Stomach (tissue), 7 donors: Measurements from ENCODE around the genes RBL2, AKTIP and RPGRIP1L.

DNA sequence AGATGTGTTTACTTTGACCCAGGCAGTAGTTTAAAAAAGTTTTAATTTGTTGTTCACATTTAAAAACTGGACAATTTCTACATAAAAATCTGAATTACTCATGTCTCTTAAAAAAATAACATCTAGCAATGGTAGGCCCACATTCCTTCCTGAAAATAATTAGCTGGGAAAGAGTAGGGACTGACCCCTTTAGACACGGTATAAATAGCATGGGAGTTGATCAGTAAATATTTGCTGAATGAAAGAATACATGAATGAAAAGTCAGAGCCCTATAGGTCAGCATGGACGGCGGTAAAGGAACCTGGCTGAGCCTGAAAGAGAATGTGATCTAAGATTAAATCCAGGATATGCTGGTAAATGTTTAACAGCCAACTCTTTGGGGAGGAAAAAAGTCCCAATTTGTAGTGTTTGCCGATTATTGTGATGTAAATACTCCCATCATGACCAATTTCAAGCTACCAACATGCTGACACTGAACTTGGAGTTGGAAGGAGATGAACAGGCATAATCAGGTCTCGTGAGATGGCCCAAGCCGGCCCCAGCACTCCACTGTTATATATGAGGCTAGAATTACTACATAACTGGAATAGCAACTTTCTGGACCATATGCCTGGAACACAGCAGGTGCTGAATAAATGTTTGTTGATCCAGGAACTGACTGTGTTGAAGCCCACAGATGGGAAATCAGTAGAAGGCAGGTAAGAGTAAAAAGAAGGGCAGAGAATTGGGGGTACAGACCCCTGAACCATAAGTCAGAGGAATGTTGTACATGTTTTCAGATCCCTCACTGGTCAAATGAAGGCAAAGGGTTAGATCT lies 18.1 kb upstream of the TOX3 start:
- PRO-cap: unidirectional peak, plus-strand start at position 476 of the sequence; unidirectional peak, plus-strand start at position 635 of the sequence
- RAMPAGE, long total RNA, 5 experiments: no peak in any of the 5 experiments
- RRBS: no CpG with 5 or more reads among the region's 6 CpGs

DNA sequence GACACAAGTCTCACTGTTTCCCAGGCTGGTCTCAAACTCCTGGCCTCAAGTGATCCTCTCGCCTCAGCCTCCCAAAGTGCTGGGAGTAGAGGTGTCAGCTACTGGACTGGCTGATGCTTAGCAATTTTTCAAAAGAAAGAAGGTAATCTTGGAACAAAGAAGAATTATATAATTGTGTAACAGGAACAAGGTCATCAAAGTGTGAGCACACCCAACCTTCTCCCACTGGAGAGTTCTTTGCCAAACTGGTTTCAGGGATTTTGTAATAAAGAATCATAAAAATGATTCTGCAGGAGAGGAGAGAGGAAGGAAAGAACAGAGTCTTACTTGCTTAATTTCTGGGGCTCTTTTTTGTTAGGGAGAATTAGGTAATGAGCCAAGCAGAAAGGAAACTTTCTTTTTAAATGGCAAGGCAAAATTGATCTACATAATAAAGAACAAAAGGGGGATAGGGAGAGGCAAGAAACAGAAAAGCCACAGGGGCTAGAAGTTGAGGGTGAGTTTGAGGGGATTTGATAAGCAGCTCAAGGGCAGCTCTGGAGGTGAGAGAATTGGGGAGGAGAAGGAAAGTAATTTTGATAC lies 21.3 kb downstream of the CHD9NB start:
- PRO-cap: no peak
- RAMPAGE, long total RNA, 5 experiments: no peak in any of the 5 experiments
- RRBS: no CpG with 5 or more reads among the region's 1 CpG

GRCh38 chr16:53042078-53043167 lies 10.3 kb downstream of the CHD9NB start:
- PRO-cap: no peak
- RAMPAGE, long total RNA, 5 experiments: no peak in any of the 5 experiments
- RRBS: no CpG with 5 or more reads among the region's 15 CpGs

DNA sequence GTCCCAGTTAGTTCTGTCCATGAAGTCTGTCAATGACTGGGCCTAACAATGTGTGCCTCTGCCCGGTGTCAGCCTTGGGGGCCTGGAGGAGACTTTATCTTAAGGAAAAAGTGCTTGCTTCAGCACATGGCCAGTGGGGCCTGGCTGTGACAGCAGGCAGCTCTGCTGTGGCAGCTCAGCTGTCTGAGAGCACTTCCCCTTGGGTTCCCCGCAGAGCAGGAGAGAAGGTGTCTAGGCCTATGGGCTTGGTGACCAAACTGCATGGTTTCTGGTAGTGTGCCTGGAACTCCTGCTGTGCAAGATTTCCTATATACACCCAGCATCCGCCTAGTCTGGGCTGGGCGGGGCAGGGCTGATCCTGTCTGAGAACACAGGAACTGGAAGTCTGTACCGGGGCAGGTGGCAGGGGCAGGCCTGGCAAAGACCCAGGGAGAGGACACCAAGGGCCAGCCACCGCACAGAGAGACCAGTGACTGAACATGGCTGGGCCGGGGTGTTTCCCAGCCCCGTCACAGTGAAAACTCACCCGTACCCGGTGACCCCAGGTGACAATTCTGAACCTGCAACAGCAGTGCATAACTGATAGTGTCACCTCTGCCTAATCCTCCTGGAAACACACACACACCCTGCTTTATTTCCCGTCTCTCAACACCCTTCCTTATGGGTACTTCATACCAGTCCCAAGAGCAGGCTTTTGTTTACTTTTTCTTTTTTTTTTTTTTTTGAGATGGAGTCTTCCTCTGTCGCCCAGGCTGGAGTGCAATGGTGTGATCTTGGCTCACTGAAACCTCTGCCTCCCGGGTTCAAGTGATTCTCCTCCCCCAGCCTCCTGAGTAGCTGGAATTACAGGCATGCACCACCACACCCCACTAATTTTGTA lies 39.4 kb downstream of the CHD9 start:
- PRO-cap: bidirectional peak, plus-strand start at position 420 of the sequence, minus-strand start at position 263 of the sequence
- RAMPAGE, long total RNA, 5 experiments: no peak in any of the 5 experiments
- RRBS: 11% methylated on average over 2 of the region's 13 CpGs

DNA sequence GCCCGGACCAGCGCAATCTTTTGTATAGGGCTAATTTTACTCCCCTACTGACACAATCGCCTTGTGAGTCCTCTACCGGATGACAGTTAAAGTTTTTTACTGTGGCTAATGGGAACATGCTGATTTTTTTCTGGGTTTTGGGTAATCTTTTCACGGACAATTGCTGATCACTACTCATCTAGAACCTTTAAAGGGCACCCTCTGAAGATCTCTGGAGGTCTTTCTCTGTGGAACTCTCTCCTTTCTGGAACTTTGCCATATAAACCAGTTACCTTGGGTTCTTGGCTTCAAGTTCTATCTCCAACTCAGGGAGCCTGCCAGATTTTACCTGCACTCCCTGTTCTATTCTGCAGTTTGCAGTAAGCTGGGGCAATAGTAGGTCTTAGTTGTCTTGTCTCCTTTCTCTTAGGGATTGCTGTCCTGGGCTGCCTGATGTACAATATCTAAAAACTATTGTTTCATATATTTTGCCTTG lies 120.2 kb downstream of the CHD9 start:
- PRO-cap: no peak
- RAMPAGE, long total RNA, 5 experiments: start-site peak on the plus strand in 1 of 5 experiments, centred at positions 113 to 279 of the sequence, 6 to 13 reads per replicate
- RRBS: 94% methylated on average over 4 of the region's 5 CpGs

GRCh38 chr16:53245305-53245926 lies 188.9 kb upstream of the RBL2 start:
- PRO-cap: no peak
- RAMPAGE, long total RNA, 5 experiments: start-site peak on the plus strand in 1 of 5 experiments, at chr16:53245432-53245456 at its widest, 17 reads per replicate
- RRBS: no CpG with 5 or more reads among the region's 3 CpGs

DNA sequence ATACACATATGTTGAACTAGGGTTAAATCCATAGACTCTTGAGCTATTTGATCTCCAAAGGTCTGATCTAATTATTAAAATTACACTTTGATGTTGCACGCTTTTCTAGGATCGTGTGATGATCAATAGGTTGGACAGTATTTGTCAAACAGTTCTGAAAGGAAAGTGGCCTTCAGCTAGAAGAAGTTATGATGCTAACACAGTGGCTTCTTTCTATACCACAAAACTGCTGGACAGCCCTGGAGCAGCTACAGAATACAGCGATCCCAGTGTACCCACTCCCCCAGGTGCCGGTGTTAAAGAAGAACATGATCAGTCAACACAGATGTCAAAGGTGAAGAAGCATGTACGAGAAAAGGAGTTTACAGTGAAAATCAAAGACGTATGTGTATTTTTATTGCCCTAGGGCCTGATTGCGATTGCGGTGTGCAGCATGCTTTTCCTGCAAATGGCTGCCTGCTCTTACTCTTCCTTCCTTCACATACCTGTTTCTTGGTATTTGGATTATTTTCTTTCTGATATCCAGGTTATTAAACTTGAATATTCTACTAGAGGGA lies 126.6 kb upstream of the RBL2 start:
- PRO-cap: no peak
- RAMPAGE, long total RNA, 5 experiments: start-site peak on the plus strand in 2 of 5 experiments, centred at positions 199 to 338 of the sequence, 7 to 16 reads per replicate
- RRBS: no CpG with 5 or more reads among the region's 8 CpGs

GRCh38 chr16:53434305-53435067 lies at the start of gene RBL2:
RBL2 (plus strand) TSS chr16:53434471.
- PRO-cap: bidirectional peak, plus-strand start at chr16:53434460, minus-strand start at chr16:53434381; bidirectional peak, plus-strand start at chr16:53434905, minus-strand start at chr16:53434892
- RAMPAGE, long total RNA, 5 experiments: start-site peak on the plus strand in 3 of 5 experiments, at chr16:53434467-53434531 at its widest, 535 to 873 reads per replicate
- RRBS: 2% methylated on average over 9 of the region's 91 CpGs

GRCh38 chr16:53445387-53445900 lies 11.2 kb downstream of the RBL2 start:
- PRO-cap: no peak
- RAMPAGE, long total RNA, 5 experiments: no peak in any of the 5 experiments
- RRBS: no CpG with 5 or more reads among the region's 5 CpGs

- PRO-cap: no peak
- RAMPAGE, long total RNA, 5 experiments: no peak in any of the 5 experiments
- RRBS: no CpG with 5 or more reads among the region's 6 CpGs
These were observed 2.1 kb downstream of the AKTIP start for GRCh38 chr16:53500787-53501343.

DNA sequence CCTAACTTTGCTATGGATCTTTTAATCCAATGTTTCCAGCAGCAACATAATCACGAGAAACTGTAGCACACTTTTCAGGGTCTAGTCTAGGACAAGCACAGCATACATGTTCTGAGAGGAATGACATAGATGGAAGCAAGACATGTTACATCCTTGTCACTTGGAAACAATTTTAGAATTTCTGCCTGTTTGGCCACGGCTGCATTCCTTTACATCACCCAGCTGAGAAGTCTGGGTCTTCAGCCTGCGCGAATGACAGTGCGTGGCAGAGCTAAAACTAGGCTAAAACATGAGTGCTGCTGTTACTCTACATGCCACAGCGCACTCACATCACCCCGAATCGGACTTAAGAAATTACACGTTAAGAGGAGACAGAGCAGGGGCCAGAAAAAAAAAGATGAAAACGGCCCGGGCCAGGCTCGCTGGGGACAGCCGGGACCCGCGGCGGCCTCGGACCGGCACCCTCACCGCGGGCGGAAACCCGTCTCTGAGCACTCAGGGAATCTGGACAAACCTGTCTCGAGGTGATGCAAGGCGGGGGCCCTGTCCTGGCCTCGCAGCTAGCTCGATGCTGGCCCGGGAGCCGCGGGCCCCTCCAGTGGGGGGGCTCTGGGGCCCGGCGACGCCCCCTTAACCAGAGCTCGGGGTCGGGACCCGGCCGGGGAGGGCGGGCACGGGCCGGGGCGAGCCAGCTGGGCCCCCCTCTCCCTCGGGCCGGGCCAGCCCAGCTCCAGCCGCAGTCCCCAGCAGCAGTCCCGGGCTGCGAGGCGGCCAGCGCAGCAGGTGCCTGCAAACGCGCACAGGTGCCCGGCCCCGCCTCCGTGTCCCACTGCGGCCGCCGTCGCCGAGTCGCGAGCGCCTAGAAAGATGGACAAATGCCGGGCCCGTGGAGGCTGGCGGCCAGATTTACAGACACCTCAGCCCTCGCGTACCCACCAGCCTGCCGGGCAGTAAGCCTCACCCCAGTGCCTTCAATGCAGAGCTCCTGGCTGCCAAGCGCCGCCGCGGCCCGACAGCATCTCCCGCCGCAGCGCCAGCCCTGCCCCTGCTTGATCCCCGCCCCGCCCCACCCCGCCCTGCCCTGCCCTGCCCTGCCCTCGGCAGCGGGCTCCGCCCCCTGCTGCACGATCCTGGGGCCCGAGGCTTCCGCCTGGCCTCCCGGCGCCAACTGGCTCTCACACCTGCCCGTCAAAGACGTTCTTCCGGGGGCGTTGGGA lies at the start of gene AKTIP:
AKTIP (minus strand) TSS at position 1,024 of the 1,217 bp plus-strand sequence.
- PRO-cap: bidirectional peak, plus-strand start at position 511 of the sequence, minus-strand start at position 486 of the sequence; unidirectional peak, minus-strand start at position 757 of the sequence; bidirectional peak, plus-strand start outside the sequence, minus-strand start at position 1,024 of the sequence
- RAMPAGE, long total RNA, 5 experiments: start-site peak on the minus strand in 5 of 5 experiments, centred at positions 600 to 1,056 of the sequence, 14 to 235 reads per replicate
- RRBS: 2% methylated on average over 39 of the region's 89 CpGs

GRCh38 chr16:53515127-53515673 lies 12.2 kb upstream of the AKTIP start:
- PRO-cap: bidirectional peak, plus-strand start at chr16:53515558, minus-strand start at chr16:53515505
- RAMPAGE, long total RNA, 5 experiments: no peak in any of the 5 experiments
- RRBS: no CpG with 5 or more reads among the region's 8 CpGs

GRCh38 chr16:53703496-53704453 lies at the start of gene RPGRIP1L:
RPGRIP1L (minus strand) TSS chr16:53703859.
- PRO-cap: bidirectional peak, plus-strand start at chr16:53704156, minus-strand start at chr16:53703844; unidirectional peak, plus-strand start at chr16:53704199
- RAMPAGE, long total RNA, 5 experiments: start-site peak on the plus strand in 5 of 5 experiments, at chr16:53704149-53704167 at its widest, 88 to 388 reads per replicate; start-site peak on the minus strand in 4 of 5 experiments, at chr16:53703830-53703878 at its widest, 25 to 110 reads per replicate
- RRBS: 1% methylated on average over 7 of the region's 57 CpGs

- PRO-cap: no peak
- RAMPAGE, long total RNA, 5 experiments: no peak in any of the 5 experiments
- RRBS: no CpG with 5 or more reads among the region's 2 CpGs
These were observed 71.2 kb downstream of the FTO start for GRCh38 chr16:53775189-53775518.

- PRO-cap: no peak
- RAMPAGE, long total RNA, 5 experiments: no peak in any of the 5 experiments
- RRBS: no CpG with 5 or more reads among the region's 4 CpGs
These were observed 251.9 kb downstream of the FTO start for GRCh38 chr16:53955796-53956359.

DNA sequence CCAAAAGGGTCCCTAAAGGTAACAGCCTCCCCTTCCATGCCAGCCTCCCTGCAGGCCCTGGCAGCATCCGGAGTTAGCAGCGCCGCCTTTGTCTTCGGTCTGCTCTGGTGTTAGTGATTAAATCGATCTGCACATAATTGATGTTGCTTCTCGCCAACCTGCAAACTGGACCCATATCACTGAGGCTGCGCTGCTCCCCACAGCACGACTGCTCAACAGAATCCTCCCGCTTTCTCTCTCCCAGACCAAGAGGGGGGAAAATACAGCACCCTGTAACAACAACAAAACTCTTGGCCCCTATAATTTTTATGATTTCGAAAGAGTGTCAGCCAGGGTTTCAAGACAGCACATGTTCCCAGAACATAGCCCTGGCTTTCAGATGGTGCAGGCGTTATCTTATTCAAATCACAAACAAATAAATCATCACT lies 76.0 kb downstream of the IRX3 start:
- PRO-cap: no peak
- RAMPAGE, long total RNA, 5 experiments: no peak in any of the 5 experiments
- RRBS: no CpG with 5 or more reads among the region's 11 CpGs

GRCh38 chr16:54290211-54290680 lies 3.7 kb upstream of the IRX3 start:
- PRO-cap: no peak
- RAMPAGE, long total RNA, 5 experiments: no peak in any of the 5 experiments
- RRBS: 24% methylated on average over 25 of the region's 47 CpGs

GRCh38 chr16:54290681-54290912 lies 4.0 kb upstream of the IRX3 start:
- PRO-cap: no peak
- RAMPAGE, long total RNA, 5 experiments: no peak in any of the 5 experiments
- RRBS: no CpG with 5 or more reads among the region's 9 CpGs

- PRO-cap: no peak
- RAMPAGE, long total RNA, 5 experiments: no peak in any of the 5 experiments
- RRBS: no CpG with 5 or more reads among the region's 17 CpGs
These were observed 55.7 kb upstream of the IRX3 start for GRCh38 chr16:54342158-54342836.

DNA sequence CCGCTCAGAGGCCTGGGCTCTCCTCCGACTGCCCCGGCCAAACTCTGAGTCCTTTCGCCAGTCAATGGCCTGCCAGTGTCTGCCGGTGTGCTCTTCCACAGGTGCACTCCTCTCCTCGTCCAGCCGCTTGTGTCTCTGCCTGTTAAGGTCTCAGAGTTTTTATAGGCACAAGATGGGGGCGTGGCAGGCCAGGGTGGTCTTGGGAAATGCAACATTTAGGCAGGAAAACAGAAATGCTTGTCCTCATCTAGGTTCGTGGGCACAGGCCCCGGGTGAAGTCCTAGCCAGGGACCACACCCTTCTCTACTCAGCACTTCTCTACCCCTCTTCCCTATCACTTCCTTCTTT lies 170.4 kb upstream of the IRX3 start:
- PRO-cap: no peak
- RAMPAGE, long total RNA, 5 experiments: no peak in any of the 5 experiments
- RRBS: 91% methylated on average over 5 of the region's 10 CpGs